Metastatic Breast Carcinoma in the Brain (tissue), 10 donors: ENCODE results near the genes URI1 and PDCD5.

DNA sequence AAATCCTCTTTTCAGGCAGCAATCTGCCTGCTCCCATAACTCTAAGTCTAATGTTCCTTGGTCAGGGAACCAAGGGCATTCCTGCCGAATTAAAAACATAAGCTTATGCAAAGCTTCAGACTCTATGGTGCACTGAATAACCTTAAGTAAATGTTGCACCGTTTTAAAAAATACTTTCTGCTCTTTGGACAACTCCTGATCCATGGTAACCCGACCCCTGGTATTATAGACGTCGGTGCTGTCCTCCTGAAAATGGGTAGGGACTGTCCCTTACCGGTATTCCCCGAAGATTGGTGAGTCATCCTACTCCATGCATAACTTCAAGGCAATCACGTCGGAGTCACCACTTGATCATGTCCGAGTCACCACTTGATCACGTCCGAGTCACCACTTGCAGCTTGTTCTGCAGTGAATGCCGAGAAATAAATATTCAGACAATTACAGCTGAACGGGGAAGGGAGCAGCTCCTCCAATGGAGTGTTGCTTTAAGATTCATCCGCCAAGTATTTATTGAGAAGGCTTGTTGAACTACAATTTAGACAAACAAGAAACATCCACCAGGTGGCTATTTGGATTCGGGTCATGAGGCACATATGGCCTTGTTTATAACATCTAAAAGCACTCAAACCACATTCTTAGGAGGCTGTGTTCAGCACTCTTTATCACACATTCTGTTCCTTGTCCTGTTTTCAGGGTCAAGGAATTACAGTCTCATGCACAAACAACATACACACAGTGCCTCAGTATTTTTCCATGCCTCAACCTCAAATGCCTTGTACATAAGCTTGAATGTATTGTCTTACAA, 43.0 kb downstream of the ZNF726 start:
- PRO-cap, 10 experiments: no peak in any of the 10 experiments

GRCh38 chr19:23986620-23987141, 72.0 kb downstream of the ZNF726 start:
- PRO-cap, 10 experiments: no peak in any of the 10 experiments

DNA sequence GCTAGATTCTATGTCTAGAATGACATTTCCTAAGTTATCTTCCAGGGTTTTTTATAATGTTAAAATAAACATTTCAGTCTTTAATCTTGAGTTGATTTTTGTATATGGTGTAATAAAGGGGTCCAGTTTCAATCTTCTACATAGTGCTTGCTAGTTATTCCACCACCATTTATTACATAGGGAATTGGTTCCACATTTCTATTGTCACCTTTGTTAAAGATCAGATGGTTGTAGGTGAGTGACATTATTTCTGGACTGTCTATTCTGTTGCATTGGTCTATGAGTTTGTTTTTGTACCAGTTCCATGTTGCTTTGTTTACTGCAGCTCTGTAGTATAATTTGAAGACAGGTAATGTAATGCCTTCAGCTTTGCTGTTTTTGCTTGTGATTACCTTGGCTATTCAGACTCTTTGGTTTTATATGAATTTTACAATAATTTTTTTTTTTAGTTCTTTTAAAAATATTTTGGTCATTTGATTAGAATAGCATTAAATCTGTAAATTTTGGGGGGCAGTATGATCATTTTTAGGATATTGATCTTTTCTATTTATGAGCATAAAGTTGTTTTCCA, 6.5 kb downstream of the ZNF254 start:
- PRO-cap, 10 experiments: no peak in any of the 10 experiments

GRCh38 chr19:27794178-27794879, 1418.6 kb downstream of the UQCRFS1 start:
- PRO-cap, 10 experiments: no peak in any of the 10 experiments

GRCh38 chr19:28727399-28727884, 485.5 kb downstream of the UQCRFS1 start:
- PRO-cap, 10 experiments: peak in 1 of 10 experiments; most common minus-strand start chr19:28727638 (in 1)

DNA sequence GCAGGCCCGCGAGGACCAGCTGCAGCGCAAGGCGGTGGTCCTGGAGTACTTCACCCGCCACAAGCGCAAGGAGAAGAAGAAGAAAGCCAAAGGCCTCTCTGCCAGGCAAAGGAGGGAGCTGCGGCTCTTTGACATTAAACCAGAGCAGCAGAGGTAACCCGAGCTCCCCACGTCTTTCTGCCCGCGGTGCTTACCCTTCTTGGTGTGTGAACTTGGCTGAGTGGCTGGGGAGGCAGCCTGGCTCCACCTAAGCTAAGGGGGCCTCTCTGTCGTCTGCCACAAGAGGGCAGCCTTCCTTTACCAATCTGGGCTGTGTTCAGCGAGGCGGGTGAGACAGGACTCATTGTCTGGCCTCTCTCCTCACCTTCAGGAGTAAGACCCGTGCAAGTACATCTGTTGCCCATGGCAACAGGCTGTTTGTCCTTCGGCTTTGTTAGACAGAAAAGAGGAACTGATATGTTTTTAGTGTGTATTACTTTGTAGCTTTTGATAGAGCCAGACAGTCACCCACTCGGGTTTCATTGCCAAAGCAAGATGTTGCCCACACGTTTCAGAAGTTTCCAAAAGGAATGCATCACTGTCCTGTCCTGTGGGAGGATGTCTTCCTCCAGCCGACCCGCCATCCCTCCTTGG, 4.5 kb downstream of the POP4 start:
- PRO-cap, 10 experiments: no peak in any of the 10 experiments

- PRO-cap, 10 experiments: peak in 2 of 10 experiments; most common plus-strand start chr19:29687784 (in 1); most common minus-strand start chr19:29687551 (in 1)
Measured at GRCh38 chr19:29687142-29687893, 22.1 kb downstream of the PLEKHF1 start.

- PRO-cap, 10 experiments: no peak in any of the 10 experiments
Measured at GRCh38 chr19:29873492-29873799, 61.7 kb downstream of the CCNE1 start.

- PRO-cap, 10 experiments: peak in 10 of 10 experiments; most common plus-strand start chr19:29942239 (in 8); most common minus-strand start chr19:29942150 (in 5)
Measured at GRCh38 chr19:29942064-29943183, at the start of gene URI1. URI1 (plus strand) TSS chr19:29942239.

DNA sequence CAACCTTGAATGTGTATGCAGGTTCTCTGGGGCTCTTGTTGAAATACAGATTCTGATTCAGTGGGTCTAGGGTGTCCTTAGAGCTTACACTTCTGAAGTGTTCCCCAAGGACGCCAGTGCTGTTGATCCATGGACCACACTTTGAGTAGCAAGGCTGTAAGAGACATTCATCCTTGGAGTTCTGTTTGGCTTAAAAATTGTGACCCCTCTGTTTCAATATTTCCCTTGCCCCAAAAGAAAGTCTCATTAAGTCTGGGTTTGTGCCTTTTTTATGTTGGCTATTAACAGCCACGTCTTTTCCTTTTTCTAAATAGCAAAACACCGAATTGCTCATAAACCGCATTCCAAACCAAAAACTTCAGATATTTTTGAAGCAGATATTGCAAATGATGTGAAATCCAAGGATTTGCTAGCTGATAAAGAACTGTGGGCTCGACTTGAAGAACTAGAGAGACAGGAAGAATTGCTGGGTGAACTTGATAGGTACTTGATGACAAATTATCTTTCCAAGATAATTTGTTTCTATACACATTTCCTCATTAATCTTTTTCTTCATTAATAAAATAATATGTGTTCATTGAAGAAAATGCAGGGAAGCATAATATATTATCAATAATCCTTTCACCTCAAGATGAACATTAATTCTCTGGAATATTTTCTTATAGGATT, 65.3 kb downstream of the URI1 start:
- PRO-cap, 10 experiments: no peak in any of the 10 experiments

- PRO-cap, 10 experiments: no peak in any of the 10 experiments
Measured at GRCh38 chr19:31256482-31256995, 92.7 kb downstream of the TSHZ3 start.

- PRO-cap, 10 experiments: no peak in any of the 10 experiments
Measured at GRCh38 chr19:31339267-31339799, 9.9 kb downstream of the TSHZ3 start.

- PRO-cap, 10 experiments: no peak in any of the 10 experiments
Measured at GRCh38 chr19:31353011-31353860, 4.0 kb upstream of the TSHZ3 start.

DNA sequence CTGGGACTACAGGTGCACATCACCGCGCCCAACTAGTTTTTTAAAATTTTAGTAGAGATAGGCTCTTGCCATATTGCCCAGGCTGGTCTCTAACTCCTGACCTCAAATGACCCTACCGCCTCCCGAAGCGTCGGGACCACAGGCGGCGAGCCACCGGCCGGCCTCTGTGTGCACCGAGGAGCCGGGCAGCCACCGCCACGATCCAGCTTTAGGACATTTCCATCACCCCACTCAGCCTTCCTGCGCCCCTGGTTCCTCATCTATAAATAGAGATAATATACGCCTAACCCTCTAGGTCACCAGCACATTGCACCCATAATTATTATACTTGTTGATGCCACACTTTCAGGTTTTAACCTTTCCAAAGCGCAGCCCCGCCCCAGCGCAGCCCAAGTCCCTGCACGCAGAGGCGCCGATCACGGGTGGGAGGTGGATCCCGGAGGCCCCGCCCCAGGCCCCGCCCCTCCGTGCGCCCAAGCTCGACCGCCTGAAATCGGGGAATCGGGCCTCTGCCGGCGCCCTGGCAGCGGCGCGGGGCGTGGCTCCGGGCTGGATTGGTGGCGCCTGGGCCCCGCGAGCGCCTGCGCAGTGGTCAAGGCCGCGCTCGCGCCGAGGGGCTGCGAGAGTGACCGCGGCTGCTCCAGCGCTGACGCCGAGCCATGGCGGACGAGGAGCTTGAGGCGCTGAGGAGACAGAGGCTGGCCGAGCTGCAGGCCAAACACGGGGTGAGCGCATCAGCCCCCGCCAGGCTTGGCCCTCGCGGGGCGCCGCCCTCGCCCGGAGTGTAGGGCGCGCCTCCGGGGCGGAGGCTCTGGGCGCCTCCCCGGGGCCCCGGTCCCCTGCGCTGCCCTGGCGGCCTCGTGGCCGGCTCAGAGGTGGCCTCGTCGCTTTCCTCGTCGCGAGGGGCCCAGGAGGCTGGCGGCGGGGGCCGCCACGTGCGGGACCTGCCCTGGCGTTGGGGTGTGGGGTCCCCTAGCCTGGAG, at the start of gene PDCD5:
Gene PDCD5 (plus strand): TSS at position 588 of the 983 bp plus-strand sequence.
- PRO-cap, 10 experiments: peak in 10 of 10 experiments; most common plus-strand start position 588 of the sequence (in 8); most common minus-strand start position 418 of the sequence (in 7)

DNA sequence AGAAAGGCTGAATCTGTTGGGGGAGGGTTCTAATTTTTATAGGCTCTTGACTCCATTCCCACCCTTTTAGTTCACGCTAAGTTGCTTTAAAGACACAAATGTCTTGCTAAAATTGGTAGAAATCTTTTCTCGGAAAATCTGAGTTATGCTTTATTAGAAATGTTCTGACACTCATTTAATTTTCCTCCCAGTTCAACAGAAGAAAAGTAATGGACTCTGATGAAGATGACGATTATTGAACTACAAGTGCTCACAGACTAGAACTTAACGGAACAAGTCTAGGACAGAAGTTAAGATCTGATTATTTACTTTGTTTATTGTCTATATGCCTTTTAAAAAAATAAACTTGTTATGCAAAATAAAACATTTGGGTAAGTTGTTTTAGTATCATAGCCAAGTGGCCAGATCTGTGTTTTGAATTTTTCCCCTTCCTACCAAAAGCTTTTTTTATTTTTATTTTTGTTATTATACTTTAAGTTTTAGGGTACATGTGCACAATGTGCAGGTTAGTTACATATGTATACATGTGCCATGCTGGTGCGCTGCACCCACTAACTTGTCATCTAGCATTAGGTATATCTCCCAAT, 6.2 kb downstream of the PDCD5 start:
- PRO-cap, 10 experiments: no peak in any of the 10 experiments

GRCh38 chr19:33297774-33298345, 4.5 kb downstream of the CEBPA start:
- PRO-cap, 10 experiments: no peak in any of the 10 experiments

DNA sequence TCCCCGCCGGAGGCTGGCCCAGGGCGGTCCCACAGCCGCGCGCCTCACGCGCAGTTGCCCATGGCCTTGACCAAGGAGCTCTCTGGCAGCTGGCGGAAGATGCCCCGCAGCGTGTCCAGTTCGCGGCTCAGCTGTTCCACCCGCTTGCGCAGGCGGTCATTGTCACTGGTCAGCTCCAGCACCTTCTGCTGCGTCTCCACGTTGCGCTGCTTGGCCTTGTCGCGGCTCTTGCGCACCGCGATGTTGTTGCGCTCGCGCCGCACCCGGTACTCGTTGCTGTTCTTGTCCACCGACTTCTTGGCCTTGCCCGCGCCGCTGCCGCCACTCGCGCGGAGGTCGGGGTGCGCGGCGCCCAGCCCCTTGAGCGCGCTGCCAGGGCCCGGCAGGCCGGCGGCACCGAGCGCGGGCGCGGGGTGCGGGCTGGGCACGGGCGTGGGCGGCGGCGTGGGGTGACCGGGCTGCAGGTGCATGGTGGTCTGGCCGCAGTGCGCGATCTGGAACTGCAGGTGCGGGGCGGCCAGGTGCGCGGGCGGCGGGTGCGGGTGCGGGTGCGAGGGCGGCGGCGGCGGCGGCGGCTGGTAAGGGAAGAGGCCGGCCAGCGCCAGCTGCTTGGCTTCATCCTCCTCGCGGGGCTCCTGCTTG, 919 bp downstream of the CEBPA start:
- PRO-cap, 10 experiments: peak in 3 of 10 experiments; most common plus-strand start position 485 of the sequence (in 3); most common minus-strand start position 190 of the sequence (in 1)

- PRO-cap, 10 experiments: no peak in any of the 10 experiments
Measured at GRCh38 chr19:33422288-33422894, 48.9 kb downstream of the CEBPG start.

GRCh38 chr19:33438100-33438657, 64.7 kb downstream of the CEBPG start:
- PRO-cap, 10 experiments: no peak in any of the 10 experiments

DNA sequence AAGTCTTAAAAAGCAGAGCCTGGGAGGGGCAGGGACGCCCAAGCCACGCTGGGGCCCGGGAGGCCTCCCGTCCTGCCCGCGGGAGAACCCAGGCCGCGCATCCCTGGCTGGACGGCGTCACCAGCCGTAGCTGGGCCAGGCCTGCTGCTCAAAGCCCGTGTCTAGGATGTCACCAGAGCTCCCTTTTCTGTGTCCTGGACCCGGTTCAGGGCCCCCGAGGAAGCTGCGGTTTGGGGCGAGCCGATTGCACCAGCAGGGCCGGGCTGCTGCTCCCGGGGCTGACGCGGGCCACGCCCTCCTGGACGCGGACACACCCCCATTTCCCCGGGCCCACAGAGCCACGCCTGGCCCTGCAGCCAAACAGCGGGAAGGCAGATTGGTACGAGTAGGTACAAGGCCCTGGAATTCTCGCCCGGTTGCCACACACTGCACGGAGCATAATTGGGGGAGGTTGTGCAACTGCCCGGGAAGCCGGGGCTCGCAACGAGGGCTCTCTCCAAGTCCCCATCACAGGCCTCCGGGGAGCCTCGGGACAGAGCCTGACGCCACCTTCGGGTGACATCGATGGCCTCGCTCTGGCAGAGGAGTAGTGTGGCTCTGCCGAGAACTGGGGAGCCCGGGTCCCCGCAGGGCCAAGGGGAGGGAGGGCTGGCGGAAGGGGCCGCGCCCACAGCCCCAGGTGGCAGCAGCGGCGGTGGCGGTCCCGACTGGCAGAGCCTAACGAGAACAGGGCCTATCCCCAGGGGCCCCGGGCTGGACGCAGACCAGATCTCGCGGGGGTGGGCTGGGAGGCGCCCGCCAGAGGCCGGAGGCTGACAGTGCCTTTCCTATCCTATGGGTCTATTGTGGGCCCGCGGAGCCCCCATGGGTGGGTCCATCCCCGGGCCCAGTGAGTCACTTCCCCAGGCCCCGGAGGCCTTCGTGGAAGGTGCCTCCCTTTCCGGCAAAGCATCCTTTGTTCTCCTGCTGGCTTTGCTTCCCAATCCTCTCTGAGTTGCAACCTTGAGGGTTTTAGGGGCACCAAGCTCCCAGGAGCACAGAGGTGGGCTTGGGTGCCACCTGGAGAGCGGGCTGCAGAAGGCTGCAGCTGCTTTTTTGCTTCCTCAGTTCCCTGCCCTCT, 23.5 kb downstream of the KCTD15 start:
- PRO-cap, 10 experiments: peak in 2 of 10 experiments; most common plus-strand start position 363 of the sequence (in 1); most common minus-strand start position 168 of the sequence (in 1)